Cytotoxic T cell (primary cell): ENCODE measurements around the genes LINGO3, TMPRSS9 and DIRAS1.

GRCh38 chr19:2176242-2177004, 12.7 kb downstream of the DOT1L start:
- PRO-cap, 2 experiments = peak in 1 of 2 experiments; most common plus-strand start chr19:2176372 (in 1)

DNA sequence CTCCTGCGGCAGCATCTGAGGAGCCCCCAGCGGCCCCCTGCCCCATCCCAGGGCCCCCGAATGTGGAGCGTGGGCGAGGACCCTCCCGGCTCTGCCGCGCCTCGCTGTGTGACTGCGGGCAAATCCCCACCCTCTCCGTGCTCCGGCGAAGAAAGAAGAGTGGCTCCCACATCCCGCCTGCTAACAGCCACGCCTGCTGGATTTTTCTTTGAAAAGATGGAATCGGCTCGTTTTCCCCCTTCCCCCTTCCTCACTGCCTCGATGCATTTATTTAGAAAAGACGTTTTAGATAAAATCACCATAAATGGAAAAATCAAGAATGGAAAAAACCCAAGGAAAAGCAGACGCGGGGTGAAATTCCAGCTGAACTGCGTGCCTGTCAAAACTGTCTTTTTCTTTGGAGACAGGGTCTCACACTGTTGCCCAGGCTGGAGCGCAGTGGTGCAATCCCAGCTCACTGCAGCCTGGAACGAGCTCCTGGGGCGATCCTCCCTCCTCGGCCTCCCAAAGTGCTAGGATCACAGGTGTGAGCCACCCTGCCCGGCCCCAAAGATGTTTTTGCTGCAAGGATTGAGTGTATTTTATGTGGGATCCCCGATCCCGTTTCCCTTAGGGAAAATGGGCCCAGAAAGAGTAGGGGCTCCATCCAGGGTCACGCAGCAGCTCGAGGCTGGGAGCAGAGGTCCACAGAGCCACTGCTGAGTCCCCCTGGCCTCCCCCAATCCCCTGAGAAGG, 776 bp upstream of the PEAK3 start:
- PRO-cap, 2 experiments = no peak in any of the 2 experiments

- PRO-cap, 2 experiments = no peak in any of the 2 experiments
These were observed at the start of gene LINGO3 for GRCh38 chr19:2307981-2308650. Gene LINGO3, minus strand, starts transcription at chr19:2308154.

DNA sequence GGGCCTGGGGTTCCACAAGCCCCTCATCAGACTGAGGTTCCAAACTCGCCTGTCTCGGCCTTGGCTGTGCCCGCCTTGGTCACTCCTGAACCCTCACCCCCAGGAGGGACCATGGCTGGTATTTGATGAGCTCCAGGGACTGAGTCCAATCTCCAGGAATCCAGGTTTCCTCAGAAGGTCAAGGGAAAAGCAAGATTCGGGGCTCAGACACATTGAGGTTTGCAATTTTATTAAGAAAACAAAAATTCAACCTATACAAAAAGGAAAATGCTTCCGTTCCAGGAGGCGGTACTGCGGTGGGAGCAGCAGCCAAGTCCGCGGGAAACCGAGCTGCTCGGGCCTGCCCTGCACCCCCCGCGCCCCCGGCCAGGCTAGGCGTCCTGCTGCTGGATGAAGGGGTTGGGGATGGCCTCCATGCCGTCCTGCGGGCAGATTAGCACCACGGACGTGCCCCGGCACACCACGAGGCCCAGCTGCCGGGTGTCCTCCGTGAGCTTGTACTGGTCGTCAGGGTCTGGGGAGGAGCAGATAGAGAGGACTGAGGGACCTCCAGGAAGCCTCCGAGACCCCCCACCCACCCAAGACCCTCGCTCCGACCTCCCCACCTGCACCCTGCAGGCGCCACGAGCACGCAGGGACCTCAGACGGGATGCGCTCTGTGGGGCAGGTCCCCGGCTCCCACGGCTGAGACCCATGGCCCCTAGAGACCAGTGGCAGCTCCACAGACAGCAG, 6.9 kb downstream of the LSM7 start:
- PRO-cap, 2 experiments = no peak in any of the 2 experiments

DNA sequence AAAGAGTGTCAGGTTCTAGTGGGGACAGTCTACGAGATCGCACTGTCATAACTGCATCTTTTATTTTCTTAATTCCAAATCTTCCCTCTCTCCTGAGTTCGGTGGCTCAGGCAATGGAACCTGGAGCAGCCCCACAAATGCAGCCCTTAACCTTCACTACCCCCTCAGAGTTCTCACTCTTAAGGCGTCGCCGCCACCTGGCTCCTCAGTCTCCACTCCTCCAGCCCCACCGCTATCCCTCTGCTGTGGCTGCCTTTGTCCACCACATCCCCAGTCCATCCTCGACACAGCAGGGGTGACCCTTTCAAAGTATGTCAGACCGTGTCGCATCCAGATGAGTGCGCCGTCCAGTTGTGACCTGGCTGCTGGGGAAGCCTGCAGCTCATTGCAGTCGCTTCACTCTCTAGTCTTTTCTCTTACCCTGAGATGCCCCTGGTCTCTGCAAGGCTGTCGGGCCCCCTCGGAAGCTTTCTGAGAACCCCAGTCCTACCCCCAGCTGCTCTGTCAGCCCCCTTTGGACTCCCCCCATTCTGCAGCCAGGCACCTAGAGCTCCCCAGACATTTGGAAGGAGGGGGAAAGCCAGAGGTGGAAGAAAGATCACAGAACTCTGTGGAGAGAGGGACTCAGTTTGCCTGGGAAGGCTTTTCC, 1.1 kb downstream of the SPPL2B start:
- PRO-cap, 2 experiments = no peak in any of the 2 experiments

- PRO-cap, 2 experiments = no peak in any of the 2 experiments
These were observed at the start of gene TMPRSS9 for GRCh38 chr19:2360074-2360414. Gene TMPRSS9, plus strand, starts transcription at chr19:2360265.

DNA sequence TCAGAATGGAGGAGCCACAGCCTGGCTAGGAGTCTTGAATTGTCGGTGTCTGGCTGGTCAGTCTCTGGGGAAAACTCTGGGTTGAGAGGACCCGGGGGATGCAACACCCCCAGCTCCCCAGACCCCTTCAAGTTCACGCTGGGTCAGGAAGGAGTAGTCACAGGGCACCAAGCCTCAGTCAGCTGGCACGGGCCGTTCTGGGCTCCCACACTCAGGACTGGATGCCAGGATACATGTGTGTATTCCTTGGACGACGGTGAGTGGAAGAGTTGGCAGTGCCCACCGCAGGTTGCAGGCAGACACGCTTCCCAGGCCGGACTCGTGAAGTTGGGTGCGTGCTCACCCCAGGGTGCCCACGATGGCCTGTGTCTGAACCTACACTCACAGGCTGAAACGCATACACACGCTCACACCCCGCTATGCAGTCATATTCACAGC, 5.5 kb downstream of the GADD45B start:
- PRO-cap, 2 experiments = no peak in any of the 2 experiments

- PRO-cap, 2 experiments = no peak in any of the 2 experiments
These were observed 19.6 kb downstream of the GADD45B start for GRCh38 chr19:2495204-2496260.

DNA sequence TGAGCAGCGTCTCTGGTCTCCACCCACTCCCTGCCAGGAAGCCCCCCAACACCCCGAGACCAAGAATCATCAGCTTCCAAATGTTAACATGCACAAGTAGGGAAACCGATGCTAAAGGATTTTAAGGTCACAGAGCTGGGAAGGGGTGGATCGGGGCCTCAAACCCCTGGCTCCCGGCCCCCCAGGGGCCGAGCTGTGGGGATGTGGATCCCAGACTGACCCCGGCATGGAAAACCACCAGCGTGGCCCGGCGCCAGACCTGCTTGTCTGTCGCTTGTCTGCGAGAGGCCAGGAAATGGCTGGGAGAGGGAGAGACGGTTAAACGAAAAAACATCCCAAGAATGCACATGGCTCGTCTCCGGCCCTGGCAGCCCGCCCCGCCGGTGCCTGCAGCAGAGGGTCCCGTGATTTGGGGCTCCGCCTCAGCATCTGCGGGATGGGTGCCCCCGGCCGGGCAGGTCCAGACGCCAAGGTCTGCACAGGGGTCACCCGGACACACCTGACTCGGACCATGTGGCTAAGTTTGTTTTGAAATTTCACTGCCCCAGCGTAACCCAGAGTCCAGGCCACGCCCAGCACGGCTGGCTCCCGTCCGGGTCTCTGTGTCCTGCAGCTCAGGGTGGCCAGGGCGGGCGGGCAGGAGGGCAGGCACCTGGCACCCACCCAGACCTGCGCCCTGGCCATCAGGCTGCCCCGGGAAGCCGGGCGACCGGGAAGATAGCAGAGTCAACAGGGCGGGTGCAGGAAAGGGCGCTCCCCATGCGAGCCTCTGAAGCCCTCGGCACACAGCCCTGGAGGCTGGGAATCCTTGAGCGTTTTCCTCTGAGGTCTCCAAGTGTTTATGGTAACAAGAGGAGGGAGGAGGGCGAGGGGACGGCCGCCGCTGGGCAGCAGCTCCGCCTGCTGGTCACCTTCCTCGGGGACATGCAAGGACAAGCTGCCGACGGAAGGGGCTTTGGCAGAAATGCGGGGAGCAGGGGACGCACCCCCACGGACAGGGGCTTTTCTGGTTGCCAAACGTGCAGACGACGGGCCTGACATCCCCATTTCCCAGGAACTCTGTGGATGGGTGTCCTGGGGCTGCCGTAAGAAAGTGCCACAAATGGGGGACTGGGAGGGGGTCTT, 103.2 kb downstream of the GADD45B start:
- PRO-cap, 2 experiments = no peak in any of the 2 experiments

DNA sequence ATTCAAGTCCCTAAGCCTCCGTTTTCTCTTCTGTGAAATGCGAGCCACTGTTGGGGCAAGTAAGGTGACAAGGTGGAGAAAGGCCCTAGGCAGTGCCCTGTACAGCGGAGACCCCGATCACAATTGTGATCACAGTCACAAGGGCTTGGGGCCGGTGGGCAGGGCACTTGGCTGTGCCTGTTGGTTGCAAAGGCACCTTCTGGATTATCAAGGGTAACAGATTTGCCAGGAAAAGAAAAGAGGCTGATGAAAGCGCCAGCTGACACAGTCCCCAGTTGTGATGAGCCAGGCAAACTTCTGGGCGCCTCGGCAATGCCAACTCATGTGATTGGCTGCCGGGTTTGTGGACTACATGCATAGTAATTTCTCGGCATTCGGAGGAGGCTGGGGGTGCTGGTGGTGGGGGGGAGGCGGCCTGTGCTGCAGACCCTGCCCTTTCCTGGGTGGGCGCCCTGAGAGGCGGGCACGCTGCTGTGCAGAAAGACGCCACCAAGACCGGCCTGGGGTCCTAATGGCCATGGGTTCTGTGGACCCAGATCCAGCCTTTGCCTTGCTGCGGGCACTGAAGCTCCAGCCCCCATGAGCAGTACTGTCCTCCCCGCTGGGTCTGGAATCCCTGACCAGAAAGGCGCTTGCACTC, 1.3 kb downstream of the DIRAS1 start:
- PRO-cap, 2 experiments = no peak in any of the 2 experiments

GRCh38 chr19:2721310-2721862, at the start of gene DIRAS1:
Gene DIRAS1, minus strand, starts transcription at chr19:2721372.
- PRO-cap, 2 experiments = peak in 2 of 2 experiments; most common plus-strand start chr19:2721399 (in 2)

DNA sequence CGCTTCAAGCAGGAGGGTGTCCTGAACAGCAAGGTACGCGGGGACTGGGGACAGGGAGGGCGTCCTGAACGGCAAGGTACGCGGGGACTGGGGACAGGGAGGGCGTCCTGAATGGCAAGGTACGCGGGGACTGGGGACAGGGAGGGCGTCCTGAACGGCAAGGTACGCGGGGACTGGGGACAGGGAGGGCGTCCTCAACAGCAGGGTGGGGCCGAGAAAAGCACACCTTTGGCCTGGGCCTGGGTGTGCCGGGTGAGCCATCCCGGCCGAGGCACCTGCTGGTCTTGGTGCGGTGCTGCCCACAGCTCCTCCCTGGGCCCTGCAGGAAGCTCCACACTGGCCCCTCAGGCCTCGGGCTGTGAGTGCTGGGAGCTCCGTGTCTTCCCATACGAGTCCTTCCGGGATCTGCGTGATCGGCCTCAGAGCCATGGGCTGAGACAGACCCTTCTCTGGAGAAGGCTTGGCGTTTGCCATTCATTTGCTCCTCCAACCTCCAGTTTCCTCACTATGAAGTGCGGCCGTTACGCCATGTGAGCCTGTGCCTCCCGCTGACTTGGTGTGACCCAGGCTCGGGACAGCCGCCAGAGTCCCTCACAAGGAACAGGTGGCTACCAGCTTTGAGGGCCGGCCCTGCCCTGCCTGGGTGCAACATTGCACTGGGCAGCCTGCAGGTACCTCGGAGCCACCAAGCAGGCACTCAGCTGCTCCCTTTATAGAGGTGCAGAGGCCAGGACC, 7.8 kb upstream of the ZNF554 start:
- PRO-cap, 2 experiments = no peak in any of the 2 experiments

DNA sequence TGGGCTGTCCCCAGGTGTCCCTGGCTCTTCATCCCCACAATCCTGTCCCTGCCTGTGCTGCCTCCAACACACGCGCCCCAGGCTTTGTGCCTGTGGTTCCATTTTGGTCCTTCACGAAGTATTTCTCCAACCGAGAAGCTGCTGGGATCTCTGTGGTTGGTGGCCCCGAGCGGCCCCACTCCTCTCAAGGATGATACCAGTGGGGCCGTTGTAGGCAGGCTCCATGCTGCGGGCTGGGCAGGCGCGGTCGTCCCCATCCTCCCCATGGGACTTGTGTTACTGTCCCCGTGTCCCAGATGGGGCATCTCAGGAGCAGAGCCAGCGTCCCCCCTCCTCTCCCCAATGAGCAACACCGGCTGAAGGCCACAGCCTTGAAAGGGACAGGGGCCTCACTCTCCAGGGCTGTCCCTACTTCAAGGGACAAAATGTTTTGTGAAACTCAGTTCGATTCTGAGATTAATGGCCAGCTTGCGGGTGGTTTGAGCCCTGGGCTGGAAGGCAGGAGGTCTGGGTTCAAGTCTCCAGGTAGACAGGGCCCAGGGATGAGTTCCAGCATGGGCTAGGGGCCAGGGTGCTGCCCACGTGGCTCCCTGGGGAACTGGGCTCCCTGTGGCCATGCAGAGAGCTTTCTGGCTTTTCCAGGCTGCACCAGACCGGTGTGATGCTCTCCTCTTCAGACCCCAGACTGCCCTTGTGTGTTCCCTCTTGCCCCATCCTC, 3.6 kb upstream of the ZNF554 start:
- PRO-cap, 2 experiments = no peak in any of the 2 experiments

- PRO-cap, 2 experiments = no peak in any of the 2 experiments
These were observed 7.3 kb upstream of the ZNF555 start for GRCh38 chr19:2833613-2834740.

DNA sequence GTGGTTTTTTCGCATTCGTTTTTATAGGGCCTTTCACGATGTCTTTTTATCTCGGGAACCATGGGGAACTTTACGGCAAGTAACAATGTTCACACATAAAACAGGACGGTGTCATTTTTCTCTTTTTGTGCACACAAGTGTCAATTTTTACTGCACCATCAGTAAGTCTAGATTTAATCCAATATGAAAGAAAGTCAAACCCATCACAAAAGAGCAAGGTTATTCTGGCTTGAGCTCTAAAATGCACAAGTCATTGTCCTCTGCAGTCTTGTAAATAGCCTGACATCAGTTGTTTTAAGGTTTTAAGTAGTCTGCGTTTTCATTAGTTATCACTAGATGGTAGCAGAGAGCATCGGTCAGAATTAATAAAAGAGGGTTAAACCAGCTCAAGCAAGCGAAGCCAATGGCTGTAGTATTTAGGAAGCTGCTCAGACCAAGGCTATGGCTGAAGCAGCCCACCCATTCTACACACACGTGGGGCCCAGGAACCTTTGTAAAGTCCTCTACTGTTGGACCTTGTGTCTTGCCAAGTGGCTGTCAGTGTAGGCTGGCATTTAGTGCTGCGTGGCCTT, 13.4 kb upstream of the ZNF57 start:
- PRO-cap, 2 experiments = no peak in any of the 2 experiments

GRCh38 chr19:2933573-2934067, 11.2 kb downstream of the ZNF77 start:
- PRO-cap, 2 experiments = no peak in any of the 2 experiments

DNA sequence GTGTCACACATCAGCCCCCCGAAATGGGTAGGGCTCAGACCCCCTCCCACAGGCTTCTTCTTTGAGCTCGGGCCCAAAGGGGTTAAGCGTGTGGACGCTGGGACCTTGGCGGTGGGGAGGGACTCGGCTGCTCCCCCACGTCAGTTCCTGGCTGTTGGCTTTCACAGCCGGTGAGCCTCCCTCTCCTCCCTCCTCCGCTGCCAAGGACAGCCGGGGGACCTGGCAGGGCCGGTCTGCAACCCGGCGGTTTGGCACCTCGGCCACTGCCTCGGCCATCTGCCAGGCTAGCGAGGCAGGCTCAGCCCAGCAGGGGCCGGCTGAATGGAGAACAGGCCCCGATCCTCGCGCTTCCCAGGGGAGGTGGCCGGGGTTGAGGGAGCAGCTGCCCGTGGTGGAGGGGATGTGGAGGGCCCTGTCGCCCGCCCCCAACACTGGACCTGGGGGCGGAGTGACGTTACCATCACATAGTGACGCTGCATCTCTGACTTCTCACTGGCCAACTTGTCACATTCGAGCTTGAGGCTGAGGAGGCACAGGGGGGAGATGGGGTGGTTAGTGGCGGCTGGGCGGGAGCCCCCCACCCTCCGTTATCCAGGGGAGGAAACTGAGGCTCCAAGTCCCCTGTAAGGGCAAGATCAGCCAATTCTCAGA, 4.9 kb downstream of the TLE5 start:
- PRO-cap, 2 experiments = no peak in any of the 2 experiments

- PRO-cap, 2 experiments = no peak in any of the 2 experiments
These were observed 4.6 kb upstream of the GNA11 start for GRCh38 chr19:3089598-3089905.

GRCh38 chr19:3107789-3108310, 13.7 kb downstream of the GNA11 start:
- PRO-cap, 2 experiments = no peak in any of the 2 experiments

- PRO-cap, 2 experiments = peak in 1 of 2 experiments; most common plus-strand start chr19:3189655 (in 1)
These were observed 3.9 kb downstream of the NCLN start for GRCh38 chr19:3189490-3190121.